A673 (cell line): ENCODE measurements around a stretch of chr9.

DNA sequence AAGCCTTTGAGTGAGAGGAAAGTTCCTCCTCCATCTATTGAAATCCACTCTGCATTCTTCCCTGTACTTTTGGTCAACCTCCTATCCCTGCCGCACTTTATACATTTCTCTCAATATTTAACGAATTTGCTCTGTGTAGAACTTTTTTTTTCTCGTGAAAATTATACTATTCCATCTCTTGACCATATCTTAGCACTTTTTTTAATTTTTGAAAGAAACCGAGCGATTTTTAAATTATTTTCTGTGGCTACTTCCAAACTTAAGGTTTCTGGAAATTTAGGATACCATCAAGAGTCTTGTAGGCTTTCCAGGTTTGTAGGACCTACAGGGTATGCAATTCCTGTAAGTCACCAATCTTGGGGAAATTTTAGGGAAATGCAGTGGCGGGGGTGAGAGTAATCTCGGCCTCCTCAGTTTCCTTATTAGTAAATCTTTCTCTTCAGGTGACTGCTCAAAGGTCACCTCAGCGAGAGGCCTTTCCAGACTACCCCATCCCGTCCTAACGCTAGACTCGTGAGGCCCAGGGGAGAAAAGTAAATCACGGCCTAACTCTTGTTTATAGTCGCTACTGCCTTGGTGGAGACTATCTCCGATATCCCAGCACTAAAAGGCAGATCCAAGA lies 498 bp upstream of the SECISBP2 start:
- PRO-cap: no peak

GRCh38 chr9:89337115-89337784 lies 18.9 kb downstream of the SECISBP2 start:
- PRO-cap: no peak

GRCh38 chr9:89361747-89362226 lies 43.5 kb downstream of the SECISBP2 start:
- PRO-cap: no peak

- PRO-cap: no peak
Measured at GRCh38 chr9:89377691-89378227, 59.5 kb downstream of the SECISBP2 start.

DNA sequence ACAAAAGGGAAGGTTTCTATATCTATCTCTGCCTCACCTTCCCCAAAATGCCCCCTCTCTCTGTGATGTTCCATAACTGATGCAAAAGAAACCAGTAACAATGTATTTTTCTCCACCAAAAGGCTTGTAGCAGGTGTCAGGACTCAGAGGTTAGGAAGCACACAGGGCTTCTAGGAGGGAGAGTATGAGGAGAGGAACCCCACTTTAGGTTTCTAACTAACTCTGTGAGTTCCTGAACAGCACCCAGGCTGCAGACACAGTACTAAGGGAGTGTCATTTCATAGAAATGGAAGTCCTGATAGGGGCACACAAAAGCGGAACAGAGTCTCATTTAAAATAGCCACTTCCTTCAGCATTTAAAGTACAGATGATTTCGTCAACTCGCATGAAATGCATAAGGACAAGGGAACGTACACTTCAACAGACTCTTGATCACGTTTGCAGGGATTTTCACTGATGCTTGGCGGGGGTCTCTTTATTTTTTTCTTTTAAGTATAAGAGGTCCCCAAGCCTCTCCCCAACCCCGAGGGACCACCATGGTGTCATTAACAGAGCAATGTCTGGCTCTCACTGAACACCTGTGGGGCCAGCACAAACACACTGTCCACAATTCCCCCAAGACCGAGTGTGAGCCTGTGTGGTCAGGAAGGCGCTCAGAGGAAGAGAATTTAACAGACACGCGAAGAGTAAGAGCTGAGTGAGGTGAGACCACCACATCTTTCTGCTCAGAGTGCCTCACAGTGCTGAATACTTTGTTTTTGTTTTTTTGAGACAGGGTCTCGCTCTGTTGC lies 82.2 kb downstream of the SECISBP2 start:
- PRO-cap: no peak

GRCh38 chr9:89426454-89427096 lies 71.3 kb downstream of the SEMA4D start:
- PRO-cap: no peak

- PRO-cap: no peak
Measured at GRCh38 chr9:89440490-89441136, 57.3 kb downstream of the SEMA4D start.

GRCh38 chr9:89483488-89484357 lies 14.2 kb downstream of the SEMA4D start:
- PRO-cap: no peak

GRCh38 chr9:89522103-89522936 lies 24.4 kb upstream of the SEMA4D start:
- PRO-cap: no peak

GRCh38 chr9:89528351-89529055 lies 30.6 kb upstream of the SEMA4D start:
- PRO-cap: no peak

DNA sequence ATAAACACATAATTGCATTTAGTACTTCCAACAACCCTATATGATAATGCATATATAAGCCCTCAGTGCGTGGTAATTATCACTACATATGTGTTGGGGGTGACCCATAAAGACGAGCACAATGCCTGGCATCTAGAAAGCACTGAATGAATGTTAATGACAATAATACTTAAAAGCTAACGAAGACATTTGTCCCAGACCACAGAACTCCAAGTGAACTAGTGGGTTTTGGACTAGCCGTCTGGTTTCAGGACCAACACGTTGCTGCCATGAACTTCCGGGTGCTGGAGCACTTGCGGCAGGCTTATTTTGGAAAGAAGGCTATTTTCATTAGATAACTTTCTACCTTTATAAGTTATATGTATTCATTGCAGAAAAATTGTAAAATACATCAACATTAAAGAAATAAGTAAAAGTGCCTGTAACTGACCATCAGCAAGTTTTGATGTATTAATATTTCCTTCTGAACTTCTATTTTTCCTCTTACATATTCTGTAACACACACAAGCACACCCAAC lies 3.5 kb downstream of the GADD45G start:
- PRO-cap: no peak

DNA sequence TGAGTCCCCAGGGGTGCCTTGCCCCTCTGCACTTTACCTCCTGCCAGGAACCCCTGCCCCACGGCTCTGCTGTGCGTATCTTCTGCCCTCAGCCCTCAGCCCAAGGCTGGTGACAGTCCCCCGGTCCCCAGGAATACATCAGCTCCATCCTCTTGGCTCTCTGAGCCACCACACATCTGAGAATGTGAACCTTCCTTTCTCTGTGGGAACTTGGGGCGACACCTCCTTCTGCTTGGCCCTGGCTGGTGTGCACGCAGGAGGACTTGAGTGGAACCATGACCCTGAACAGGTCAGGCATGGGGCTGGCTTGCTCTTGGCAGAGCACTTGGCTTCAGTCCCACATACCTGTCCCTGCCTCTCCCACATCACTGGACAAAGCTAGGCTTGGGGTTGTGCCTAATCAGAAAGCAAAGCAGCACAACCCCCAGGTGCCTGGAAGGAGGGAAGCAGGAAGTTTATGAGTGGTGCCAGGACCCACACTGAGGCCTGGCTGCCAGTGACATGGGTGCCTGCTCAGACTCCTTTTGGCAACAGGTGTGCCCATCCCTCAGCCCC lies 13.1 kb downstream of the GADD45G start:
- PRO-cap: no peak

DNA sequence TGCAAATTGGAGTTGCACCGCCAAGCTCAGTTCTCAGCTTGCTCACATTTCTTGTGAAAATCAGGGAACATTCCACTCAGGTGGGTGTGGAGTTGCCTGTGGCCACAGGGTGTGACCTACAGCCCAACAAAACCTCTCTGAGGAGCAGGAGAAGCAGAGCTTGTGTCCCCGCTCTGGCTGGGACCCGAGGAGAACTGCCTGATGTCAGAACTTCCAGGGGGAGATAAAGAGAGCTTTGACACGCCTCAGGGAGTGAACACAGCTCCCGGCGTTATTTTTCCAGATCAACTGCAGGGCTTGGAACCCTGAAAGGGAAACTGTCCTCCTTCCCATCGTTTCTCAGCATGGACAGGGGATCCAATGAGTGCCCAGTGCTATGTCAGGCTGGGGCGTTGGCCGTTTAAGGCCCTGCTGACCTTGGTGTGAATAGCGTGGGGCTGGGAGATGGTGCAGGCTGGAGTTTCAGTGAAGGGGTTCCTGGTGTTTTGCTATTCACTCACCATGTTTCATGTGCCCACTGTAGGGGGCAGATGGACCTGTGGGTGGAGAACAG lies 21.9 kb downstream of the GADD45G start:
- PRO-cap: no peak

DNA sequence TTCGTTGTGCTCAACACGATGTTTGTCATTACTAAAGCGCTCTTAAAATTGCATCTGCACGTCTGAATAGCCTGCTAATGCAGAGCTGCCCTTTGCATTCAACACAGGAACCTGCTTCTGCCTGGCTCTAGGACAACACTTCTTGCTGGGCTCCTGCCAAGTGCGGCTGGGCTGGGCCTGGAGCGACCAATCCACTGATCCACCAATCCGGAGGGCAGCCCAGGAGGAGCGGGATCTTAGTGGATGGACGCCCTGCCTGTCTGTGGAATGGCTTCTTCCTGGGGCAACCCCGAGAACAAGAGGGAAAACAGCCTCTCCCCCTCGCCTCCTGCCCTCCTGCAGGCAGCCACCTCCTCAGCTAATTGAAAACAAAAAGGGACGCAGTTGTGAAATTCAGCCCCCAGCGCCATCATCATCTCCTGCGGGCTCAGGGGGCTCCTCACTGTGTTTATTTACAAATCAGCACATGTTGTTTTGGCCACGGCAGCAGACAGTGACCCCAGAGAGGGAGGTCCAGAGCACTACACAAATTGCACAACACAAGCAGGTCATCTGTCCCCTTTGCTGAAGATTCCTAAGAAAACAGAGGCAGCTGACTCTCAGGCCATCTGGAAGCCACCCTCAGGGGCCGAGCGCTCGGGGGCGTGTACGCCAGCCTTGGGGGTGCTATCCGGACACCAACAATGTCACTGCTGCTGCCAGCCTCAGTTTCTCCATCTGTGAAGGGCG lies 57.3 kb downstream of the GADD45G start:
- PRO-cap: bidirectional peak, plus-strand start at position 273 of the sequence, minus-strand start at position 134 of the sequence

GRCh38 chr9:89701558-89701938 lies 96.7 kb downstream of the GADD45G start:
- PRO-cap: no peak

- PRO-cap: no peak
Measured at GRCh38 chr9:90009522-90009802, 404.6 kb downstream of the GADD45G start.

- PRO-cap: bidirectional peak, plus-strand start at chr9:90433615, minus-strand start at chr9:90433540
Measured at GRCh38 chr9:90433379-90434029, 209.1 kb downstream of the DIRAS2 start.

- PRO-cap: no peak
Measured at GRCh38 chr9:90800558-90800959, 1.1 kb upstream of the SYK start.

- PRO-cap: no peak
Measured at GRCh38 chr9:90859727-90859926, 58.0 kb downstream of the SYK start.

GRCh38 chr9:90878580-90879102 lies 77.0 kb downstream of the SYK start:
- PRO-cap: no peak